AG10803 (cell line): ENCODE measurements around a stretch of chr3.

GRCh38 chr3:170390072-170390649 lies 28.5 kb upstream of the CLDN11 start:
- RRBS, result no CpG with 5 or more reads among the region's 6 CpGs

- RRBS, result no CpG with 5 or more reads among the region's 4 CpGs
Measured at GRCh38 chr3:170689316-170689890, 103.5 kb upstream of the SLC7A14 start.

GRCh38 chr3:170864875-170865921 lies 4.8 kb downstream of the RPL22L1 start:
- RRBS, result no CpG with 5 or more reads among the region's 12 CpGs

GRCh38 chr3:171017178-171017578 lies 9.3 kb downstream of the SLC2A2 start:
- RRBS, result no CpG with 5 or more reads among the region's 4 CpGs

- RRBS, result no CpG with 5 or more reads among the region's 3 CpGs
Measured at GRCh38 chr3:171024109-171024815, 2.3 kb downstream of the SLC2A2 start.

DNA sequence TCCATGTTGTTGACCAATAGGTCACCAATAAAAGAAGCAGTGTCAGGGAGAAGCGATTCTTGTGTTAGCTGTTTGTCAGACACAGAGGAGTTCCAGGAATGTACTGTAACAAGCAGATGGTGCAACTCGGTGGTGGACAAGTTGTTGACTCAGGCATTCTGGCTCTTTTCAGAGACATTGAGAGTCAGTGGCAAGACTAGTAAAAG lies 18.9 kb upstream of the SLC2A2 start:
- RRBS, result no CpG with 5 or more reads among the region's 2 CpGs

- RRBS, result no CpG with 5 or more reads among the region's 4 CpGs
Measured at GRCh38 chr3:171255168-171255890, 204.9 kb downstream of the TNIK start.

DNA sequence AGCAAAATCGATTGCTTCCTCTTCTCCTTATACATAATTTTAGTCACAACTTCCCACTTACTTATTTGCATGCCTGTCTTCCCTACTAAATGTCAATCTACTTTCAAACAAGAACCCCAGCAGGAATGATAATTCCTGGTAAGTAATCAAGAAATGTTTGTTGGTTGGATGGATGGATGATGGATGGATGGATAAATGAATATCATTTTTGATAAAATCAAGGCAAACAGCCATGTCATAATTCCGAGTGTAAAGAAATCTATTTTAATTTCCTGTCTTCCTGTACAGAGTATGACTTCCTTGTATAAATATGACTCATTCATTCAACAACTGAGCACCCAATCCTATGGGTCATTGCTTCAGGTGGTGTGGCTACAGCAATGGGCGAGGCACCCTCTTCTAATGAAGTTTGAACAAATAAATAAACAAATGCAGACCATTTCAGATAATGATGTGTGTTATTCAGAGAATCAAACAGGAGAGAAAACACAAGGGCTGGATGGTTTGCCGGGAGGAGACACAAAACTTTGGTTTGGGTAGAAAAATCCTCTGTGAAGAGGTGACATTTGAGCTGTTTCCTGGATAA lies 198.8 kb downstream of the TNIK start:
- RRBS, result no CpG with 5 or more reads among the region's 4 CpGs

DNA sequence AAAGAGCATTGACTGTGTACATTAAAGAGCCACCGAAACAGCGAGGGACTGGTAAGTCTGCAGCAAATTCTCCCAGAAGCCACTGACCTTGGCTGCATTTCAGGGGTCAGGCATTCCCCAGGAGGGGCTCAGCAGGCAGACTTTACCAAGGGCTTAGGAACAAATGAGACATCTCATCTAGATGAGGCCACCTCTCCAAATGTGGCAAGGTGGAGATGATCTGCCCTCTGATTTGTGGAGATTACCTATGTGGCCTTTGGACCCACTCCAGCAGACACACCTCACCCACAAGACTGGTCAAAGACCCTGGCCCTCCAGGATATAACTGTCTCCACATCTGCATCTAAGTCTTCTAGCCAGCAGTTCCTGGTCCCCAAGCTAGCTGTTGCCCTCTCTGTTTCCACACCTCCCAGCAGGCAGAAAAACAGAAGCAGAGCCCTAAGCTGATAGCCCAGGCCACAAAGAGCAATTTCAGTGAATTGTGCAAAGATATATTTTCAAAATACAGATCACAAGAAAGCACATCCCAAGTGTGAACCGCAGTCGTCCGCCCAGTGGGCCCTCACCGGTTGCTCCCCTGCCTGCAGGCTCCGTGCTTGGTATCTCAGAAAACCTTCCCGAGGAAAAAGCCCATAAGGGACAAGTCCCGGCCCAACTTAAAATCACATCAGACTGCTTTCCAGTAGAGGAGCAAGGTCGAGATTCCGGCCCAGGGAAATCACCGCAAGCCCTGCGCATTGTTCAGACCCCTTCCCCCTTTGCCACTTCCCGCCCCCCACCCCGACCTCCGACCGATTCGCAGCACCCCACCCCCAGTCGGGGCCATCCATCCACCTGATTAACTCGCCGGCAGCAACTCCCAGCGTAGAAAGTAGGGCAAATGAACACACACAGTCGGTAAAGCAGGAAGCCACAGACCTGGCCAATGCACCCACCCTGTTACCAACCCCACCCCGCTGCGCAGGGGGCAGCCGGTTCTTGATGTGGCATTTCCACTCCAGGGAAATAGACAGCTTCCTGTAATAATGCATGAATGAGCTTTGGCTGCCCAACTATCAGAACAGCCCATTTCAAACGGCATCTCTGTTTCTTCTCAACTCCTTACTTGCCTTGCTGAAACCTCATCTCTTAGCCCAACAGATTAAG lies 2.5 kb downstream of the TNIK start:
- RRBS, result no CpG with 5 or more reads among the region's 27 CpGs

DNA sequence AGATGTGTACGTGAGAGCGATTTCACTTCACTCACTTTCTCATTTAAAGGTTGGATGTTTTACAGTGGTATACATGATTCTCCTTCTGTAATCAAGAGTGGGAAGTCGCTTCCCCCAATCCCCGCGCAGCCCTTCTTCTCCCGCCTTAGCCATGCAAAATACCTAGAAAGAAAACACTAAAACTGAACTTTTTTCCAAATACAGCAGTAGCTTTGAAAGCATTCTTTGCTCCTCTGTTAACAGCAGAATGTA lies 1.1 kb upstream of the TNIK start:
- RRBS, result no CpG with 5 or more reads among the region's 6 CpGs

GRCh38 chr3:171524167-171524460 lies 63.9 kb upstream of the TNIK start:
- RRBS, result no CpG with 5 or more reads among the region's 3 CpGs

DNA sequence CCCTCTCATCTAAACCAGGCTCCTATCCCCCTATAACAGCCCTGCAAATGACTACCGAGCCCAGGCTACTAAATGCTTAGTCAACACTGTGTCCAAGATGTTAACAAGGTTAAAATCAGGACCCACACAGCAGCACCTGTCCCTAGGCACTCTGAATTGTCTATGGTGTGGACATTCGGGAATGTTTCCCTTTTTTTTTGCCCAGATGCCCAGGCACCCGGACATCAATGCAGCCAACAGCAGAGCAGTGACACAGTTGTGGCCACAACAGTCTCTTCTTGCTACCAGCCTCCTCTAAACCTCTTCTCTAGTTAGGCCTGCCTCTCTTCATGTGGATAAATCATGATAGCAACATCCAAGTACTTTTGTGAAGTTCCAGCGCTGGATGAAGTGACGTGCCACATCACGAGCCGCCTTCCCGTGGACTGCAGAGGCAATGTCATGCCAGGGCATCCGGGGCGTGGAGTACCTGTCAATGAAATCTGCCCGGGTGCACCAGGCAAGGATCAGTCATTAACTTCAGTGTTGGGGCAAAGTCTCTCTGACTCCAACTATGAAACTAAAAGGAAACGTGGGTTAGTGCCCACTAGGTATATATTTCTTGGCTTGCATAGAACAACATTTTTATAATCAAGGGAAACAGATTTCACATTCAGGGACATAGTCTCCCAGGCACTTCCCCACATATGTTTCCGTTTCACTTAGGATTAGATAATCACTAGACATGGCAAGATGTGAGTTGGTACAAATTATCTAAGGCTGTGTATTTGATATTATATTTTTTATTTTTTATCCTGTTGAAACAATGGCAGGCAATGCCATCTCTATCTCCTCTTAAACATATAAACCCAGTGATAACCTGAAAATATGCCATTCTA lies 133.7 kb downstream of the PLD1 start:
- RRBS, result no CpG with 5 or more reads among the region's 13 CpGs

DNA sequence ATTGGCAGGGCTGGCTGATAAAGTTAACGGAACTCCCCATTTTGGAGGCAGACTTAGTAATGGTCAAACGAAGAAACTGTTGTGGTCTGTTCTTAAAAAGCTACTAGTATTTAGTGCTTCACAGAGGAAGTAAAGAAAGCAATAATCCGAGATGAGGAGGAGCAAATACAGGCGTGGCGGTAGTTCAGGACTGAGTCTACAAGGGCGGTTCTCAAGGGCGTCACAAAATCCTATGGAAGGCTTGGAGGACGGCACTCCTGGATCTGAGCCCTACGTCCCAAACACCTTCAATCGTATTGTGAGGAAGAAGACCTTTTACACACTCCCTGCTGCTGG lies 827 bp downstream of the PLD1 start:
- RRBS, result no CpG with 5 or more reads among the region's 10 CpGs

- RRBS, result no CpG with 5 or more reads among the region's 3 CpGs
Measured at GRCh38 chr3:171883482-171883824, 40.3 kb downstream of the TMEM212 start.

DNA sequence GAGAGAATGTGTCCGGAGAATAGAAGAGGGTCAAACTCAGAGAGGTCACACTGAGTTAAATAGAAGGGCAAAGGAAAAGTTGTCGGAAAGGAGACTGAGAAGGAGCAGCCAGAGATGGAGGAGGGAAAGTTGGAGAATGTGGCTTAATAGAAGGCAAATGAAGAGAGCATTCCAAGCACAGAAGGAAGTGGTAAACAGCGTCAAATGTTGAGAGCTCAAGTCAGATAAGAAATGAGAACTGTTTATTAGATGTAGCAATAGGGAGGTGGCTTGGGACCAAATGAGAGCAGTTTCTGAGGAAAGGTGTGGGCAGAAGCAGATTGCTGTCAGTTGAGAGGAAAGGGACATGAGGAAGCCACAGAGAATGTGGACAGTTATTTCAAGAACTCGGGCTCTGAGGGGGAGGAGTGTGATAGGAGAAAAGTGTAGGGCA lies 64.0 kb upstream of the FNDC3B start:
- RRBS, result no CpG with 5 or more reads among the region's 4 CpGs

DNA sequence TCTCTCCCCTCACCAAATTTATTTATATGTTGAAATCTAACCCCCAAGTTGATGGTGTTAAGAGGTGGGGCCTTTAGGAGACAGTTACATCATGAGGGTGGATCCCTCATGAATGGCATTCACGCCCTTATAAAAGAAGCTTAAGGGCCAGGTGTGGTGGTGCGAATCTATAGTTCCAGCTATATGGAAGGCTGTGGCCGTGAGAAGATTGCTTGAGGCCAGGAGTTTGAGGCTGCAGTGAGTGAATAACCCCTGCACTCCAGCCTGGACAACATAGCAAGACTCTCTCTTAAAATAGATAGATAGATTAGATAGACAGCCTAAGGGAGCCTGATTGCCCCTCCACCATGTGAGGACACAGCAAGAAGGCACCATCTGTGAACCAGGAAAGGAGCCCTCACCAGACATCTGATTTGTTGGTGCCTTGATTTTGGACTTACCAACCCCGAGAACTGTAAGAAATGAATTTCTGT lies 24.5 kb downstream of the FNDC3B start:
- RRBS, result no CpG with 5 or more reads among the region's 4 CpGs

- RRBS, result no CpG with 5 or more reads among the region's 2 CpGs
Measured at GRCh38 chr3:172079593-172079835, 40.1 kb downstream of the FNDC3B start.

- RRBS, result no CpG with 5 or more reads among the region's 11 CpGs
Measured at GRCh38 chr3:172156067-172156978, 116.9 kb downstream of the FNDC3B start.

DNA sequence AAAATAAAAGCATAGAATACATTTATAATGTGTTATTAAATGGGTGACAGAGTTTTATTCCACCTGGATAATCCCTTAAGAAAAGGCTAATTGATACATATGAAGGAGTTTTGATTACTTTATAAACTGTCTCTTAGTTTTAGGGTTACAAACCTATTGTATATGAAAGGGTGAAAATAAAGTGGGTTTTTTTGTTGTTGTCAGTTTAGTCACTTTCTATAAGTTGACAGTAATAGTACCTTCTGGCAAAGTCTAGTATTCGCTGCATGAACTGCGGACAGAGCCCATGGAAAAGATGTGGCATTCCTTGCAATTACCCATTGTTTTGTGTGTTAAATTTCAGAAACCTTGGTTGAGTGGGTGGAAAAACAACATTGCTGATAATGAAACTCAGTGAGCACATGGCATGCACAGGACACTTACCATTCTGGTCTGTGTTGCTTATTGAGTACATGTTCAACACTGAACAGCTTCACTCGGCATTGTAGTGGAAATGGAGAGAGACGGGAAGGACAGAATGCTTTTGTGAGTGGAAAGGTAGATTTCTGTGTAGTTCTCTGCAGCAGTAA lies 165.2 kb downstream of the FNDC3B start:
- RRBS, result no CpG with 5 or more reads among the region's 4 CpGs